HTR-8/SVneo (cell line): ENCODE measurements around the gene ATP1B1.

- RRBS = no CpG with 5 or more reads among the region's 5 CpGs
Observed at GRCh38 chr1:167473681-167474182, 44.6 kb downstream of the CD247 start.

GRCh38 chr1:167514144-167514591 lies 4.2 kb downstream of the CD247 start:
- RRBS = 97% methylated on average over 3 of the region's 12 CpGs

- RRBS = no CpG with 5 or more reads among the region's 9 CpGs
Observed at GRCh38 chr1:167554214-167554497, 594 bp upstream of the CREG1 start.

DNA sequence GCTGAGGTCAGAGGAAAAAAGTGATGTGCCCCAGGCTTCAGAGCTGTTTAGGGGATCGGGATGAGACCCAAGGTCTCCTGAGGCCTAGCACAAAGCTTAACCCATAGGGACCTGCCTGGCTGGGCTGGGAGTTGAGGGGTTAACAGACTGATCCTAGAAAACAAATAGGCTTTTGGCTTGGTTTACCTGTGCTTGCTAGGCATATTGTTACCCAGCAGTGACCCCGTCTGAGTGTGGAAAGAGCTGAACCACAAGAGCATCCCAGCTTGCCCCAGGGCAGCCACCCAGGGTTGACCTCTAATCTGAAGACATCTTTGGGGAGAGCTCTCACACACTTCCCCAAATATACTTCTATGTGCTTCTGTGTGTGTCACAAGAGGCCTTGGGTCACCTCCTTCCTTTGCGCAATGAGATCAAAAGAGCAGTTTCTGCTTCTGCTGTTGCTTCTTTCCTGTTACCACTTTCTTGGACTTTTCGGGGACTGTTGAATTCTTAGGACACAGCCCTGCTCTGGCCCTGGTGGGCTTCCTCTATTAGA lies 28.7 kb upstream of the RCSD1 start:
- RRBS = no CpG with 5 or more reads among the region's 4 CpGs

DNA sequence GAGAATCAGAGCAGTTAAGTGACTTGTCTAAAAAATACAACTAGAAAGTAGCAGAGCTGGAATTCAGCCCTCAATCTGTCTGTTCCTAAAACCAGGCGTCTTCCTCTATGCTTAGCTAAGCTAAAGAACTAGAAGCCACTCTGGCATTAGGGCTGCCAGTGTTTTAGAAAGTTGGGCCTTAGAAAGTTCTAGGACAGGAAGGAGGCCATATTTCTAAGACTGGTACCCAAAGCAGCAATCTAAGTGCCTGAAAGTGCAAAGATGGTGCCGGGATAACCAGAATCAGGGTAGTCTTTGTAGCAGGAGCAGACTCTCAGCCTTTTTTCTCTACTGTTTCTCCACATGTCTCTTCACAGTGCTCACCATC lies 1.3 kb upstream of the RCSD1 start:
- RRBS = no CpG with 5 or more reads among the region's 2 CpGs

DNA sequence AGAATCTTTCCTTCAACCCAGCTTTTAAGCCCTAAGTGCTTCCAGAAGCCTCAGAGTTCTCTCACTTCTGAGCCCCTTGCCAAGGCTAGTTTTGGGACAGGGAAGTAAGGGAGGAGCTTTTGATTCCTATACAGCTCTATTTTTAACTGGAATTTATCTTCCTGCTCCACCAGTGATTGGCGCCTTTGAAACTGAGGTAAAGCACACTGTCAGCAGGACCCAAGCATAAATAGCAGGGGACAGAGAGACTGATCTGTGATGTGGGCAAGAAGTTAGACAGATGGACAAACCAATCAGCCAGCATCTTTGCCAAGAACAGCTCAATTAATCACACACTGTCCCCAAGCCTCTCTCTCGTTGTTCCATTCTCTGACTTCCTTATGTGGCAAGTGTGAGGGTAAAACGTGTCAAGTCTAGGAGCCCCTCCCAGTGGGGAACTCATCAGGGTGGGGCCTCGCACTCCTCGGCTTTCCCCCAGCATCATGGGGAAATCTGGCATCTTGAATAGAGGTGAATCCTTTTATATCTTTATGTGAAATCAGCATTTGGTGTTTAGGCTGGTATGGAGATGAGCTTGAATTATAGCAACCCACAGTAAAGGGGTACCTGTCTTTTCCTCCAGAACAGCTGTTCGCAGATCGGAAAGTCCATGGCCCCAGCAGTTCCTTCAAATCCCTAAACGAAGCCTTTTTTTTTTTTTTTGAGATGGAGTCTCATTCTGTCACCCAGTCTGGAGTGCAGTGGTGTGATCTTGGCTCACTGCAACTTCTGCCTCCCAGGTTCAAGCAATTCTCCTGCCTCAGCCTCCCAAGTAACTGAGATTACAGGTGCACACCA lies 40.1 kb upstream of the MPZL1 start:
- RRBS = no CpG with 5 or more reads among the region's 8 CpGs

DNA sequence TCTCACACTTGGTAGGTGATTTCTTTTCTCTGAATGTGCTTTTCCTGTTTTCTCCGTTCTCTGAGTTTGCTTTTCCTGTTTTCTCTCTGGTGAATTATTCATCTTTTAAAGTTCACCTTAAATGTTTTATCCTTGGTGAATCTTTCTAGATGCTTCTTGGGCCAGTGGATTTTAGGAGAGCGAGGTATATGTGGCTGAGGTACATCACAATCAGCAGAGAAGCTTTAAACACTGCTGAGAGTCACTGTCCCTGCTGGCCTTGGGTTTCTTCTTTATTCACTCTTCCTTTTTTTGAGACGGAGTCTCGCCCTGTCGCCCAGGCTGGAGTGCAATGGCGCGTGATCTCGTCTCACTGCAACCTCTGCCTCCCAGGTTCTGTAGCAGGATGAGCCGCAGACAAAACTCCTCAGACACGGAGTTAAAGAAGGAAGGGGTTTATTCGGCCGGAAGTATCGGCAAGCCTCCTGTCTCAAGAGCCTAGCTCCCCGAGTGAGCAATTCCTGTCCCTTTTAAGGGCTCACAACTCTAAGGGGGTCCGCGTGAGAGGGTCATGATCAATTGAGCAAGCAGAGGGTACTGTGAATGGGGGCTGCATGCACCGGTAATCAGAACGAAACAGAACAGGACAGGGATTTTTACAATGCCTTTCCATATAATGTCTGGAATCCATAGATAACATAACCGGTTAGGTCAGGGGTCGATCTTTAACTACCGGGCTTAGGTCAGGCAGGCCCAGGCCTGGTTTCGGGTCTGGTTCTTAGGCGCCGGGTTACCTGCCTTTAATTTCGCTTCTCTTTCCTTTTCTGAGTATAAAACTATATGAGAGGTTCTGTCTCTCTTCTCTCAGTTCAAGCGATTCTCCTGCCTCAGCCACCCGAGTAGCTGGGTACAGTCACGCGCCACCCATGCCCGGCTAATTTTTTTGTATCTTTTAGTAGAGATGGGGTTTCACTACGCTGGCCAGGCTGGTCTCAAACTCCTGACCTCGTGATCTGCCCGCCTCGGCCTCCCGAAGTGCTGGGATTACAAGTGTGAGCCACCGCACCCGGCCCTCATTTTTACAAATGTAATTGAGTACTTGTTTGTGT lies 1.9 kb upstream of the MPZL1 start:
- RRBS = 96% methylated on average over 2 of the region's 37 CpGs

GRCh38 chr1:167934890-167935812 lies 1.3 kb upstream of the DCAF6 start:
- RRBS = no CpG with 5 or more reads among the region's 17 CpGs

- RRBS = no CpG with 5 or more reads among the region's 21 CpGs
Observed at GRCh38 chr1:167936135-167936450, 390 bp upstream of the DCAF6 start.

DNA sequence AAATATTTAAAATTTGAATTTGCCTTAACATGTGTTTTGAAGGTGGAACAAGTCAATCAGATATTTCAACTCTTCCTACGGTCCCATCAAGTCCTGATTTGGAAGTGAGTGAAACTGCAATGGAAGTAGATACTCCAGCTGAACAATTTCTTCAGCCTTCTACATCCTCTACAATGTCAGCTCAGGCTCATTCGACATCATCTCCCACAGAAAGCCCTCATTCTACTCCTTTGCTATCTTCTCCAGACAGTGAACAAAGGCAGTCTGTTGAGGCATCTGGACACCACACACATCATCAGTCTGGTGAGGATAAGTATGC lies 67.6 kb upstream of the MPC2 start:
- RRBS = no CpG with 5 or more reads among the region's 2 CpGs

GRCh38 chr1:168084864-168086069 lies 51.5 kb downstream of the GPR161 start:
- RRBS = no CpG with 5 or more reads among the region's 30 CpGs

DNA sequence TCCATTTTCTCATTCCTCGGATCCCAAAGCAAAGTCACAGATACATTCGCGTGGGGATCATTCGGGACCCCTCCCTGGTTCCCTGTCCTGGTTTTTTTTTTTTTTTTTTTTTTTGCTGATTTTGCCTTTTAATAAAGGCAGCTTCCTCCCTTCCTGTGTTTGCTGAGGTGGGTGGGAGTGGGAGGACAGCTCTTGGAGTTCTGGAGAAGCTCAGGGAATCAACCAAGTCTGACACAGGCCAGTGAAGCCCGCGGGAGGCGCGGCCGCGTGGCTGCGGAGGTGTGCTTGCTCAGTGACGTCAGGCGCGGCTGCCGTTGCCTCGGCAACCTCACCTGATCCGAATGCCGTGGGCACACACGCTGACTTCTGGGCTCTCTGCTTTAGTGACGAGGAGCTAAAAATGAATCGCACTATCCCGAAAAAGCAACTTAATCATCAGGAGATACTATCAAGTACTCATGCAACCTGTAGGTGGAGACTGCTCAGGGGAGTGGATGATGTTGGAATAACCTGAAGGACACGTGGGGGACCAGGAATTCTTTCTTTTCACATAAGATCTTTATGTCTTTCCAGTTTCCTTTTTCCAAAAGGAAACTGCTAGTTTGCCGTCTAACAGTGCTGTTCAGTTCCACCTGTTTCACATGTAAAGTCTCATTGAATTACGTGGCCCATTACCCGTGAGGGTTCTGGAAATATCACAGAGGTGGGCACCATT lies 106.5 kb downstream of the TBX19 start:
- RRBS = no CpG with 5 or more reads among the region's 26 CpGs

GRCh38 chr1:168907011-168907658 lies 178.1 kb upstream of the DPT start:
- RRBS = no CpG with 5 or more reads among the region's 7 CpGs

DNA sequence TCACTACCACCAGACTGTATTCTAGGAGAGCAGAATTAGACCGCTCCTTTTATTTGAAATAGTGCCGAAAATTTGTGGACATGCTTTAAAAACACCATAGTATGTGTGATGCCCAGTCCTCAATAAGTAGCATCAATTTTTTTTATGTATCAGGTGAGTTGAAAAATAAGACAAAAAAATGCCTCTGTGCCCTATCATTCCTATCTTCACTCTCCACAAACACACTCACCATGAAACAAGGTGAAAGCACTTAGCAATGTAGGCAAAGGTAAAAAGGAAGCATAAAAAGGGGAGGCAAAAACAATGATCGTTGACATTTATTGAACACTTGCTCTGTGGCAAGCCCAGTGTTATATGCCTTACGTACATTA lies 60.2 kb upstream of the ATP1B1 start:
- RRBS = no CpG with 5 or more reads among the region's 4 CpGs

- RRBS = no CpG with 5 or more reads among the region's 1 CpG
Observed at GRCh38 chr1:169100923-169101122, 5.7 kb upstream of the ATP1B1 start.

DNA sequence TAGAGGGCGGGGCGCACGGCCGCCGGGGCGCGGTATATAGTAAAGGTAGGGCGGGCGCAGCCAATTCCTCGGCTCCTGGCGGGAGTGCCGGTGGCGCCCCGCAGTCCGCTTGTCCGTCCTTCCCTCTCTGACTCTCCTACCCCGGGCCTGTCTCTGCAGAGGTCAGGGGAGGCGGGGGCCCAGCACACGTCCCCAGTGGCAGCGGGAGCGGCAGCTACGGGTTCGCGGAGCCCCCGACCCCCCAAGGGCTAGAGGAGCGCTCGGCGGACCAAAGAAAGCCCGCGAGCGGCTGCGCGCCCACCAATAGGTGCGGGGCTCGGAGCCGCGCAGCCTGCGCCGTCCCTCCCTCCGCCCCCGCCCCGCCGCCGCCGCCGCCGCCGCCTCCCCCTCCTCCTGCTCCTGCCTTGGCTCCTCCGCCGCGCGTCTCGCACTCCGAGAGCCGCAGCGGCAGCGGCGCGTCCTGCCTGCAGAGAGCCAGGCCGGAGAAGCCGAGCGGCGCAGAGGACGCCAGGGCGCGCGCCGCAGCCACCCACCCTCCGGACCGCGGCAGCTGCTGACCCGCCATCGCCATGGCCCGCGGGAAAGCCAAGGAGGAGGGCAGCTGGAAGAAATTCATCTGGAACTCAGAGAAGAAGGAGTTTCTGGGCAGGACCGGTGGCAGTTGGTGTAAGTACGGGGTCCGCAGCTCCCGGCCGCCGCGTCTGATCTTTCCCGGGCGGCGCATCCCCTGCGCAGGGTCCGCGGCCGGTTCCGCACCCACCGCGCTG lies at the start of gene ATP1B1:
Gene ATP1B1 (plus strand): TSS at position 430 of the 767 bp plus-strand sequence.
- RRBS = 1% methylated on average over 28 of the region's 92 CpGs

DNA sequence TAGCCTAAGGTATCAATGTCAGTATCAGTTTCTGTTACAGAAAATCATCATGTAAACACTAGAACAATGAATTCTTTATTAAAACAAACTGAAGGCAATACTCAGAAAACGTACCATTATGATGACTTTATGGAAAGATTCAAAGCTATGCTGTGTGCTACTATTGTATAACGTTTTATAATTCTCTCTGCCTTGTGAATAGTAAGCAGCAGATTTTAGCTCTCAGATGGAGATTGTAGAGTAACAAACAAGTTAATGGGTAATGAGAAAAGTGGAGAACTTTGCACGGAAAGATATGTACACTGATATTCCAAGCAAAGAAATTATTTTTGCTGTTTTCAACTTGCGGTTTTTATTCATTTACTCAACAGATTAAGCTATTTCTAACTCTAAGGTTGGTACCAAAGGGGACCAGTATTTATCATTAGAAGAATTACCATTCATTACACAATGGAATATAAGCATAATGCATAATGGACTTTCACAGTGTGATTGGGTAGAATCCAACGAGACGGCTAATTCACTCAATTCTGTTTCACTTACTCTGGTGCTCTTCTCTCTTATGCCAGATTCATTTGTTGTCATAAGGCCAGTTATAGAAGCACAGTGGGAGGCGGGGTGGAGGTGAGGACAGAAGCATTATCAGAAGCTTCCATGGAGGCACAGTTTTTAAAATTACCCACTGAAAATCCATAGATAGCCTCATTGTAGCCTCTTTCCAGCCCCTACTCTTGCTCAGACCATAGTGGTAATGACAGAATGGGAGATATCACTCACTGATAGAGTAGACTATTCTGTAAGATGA lies 38.6 kb downstream of the ATP1B1 start:
- RRBS = no CpG with 5 or more reads among the region's 7 CpGs

DNA sequence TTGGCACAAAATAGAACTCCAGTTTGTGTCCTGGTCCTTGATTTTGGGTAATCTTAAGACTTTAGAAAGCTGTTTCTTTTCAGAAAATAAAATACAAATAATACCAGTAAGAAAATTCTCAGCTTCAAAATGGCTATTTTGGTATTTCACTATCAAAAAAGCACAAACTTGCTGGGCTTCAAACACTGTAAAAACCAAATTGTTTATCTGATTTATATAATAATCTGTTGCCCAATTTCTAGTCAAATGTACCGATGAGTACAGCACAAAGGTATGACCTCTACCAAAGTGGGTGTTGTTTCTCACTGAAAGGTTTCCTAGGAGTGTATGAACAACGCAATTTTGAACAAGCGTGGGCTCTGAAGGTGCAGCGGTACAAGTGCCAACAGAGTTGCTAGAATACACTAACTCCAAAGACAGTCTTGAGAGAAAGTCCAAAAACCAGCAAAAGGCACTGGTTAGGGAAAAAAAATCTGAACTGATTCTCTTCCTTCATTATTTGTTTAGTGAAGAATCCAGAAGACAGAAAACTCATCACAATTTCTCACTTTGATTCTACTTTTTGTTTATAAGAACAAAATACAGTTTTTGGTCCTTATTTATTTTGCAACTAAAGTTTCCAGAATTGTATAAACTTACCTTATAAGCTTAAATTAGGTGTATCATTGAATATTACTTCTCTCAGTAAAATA lies 130.4 kb downstream of the ATP1B1 start:
- RRBS = no CpG with 5 or more reads among the region's 4 CpGs

DNA sequence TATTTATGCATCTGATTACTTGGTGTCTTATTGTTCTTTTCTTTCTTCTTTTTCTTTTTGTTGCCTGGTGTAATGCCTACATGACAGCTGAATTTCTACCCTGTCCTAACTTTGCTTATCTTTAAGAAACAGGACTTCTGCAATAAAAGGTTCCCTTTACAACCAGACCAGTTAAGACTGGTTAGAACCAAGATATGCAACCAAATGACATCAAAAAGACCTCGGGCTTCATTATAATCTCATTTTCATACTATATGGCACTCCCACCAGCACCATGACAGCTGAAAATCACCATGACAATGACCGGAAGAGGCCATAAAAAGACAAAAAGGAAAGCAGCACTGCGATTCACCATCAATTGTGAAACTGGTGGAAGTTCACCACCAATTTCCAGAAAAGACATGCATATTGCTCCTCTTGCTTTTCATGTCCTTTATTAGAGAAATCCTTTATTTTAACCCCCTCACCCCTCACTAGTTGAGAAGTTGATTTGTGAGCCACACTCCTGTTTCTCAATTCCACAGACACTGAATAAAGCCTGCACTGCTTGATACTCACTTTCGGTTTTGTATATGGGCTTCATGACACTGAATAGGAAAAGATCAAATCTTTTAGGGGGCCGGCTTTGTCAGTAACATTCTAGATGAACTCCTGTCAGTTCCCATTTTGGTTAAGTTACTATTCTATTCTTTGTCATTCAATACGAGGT lies 58.3 kb downstream of the NME7 start:
- RRBS = no CpG with 5 or more reads among the region's 6 CpGs